ENCODE data around the genes RNF166 and TRAPPC2L.

GRCh38 chr16:88693194-88693508 lies 6.8 kb upstream of the SNAI3 start:
- RRBS: no CpG with 5 or more reads among the region's 4 CpGs

DNA sequence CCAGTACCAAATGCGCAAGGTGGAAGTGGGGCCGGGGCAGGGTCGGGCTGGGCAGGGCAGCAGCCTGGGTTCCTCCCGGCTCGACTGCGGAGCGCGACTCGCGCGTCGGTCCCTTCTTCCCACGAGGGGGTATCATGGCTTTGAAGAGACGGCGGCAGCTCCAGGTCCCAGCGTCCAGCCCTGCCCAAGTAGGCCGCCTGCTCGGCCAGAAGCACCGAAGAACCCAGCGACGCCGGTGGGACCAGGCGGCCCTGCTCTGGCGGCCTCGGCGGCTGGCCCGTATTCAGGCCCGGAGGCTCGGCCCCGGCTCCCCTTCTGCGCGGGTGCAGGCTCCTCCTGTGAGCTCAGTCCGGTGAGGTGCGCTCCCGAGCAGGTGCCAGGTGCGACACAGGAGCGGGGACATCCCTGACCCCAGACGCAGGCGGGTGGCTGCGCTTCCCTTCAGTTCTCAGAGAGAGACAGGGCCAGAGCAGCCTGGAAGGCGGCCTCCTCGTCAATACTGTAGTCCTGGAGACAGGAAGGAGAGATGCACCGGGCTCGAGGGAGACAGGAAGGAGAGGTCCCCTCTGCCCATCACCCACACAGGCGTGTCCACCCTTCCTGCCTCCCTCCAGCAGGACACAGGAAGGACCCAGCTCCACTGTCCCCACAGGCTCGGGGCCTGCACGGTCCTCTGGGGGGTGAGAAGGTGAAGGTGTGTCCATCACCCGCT lies 8.9 kb downstream of the RNF166 start:
- RRBS: 94% methylated on average over 14 of the region's 48 CpGs

DNA sequence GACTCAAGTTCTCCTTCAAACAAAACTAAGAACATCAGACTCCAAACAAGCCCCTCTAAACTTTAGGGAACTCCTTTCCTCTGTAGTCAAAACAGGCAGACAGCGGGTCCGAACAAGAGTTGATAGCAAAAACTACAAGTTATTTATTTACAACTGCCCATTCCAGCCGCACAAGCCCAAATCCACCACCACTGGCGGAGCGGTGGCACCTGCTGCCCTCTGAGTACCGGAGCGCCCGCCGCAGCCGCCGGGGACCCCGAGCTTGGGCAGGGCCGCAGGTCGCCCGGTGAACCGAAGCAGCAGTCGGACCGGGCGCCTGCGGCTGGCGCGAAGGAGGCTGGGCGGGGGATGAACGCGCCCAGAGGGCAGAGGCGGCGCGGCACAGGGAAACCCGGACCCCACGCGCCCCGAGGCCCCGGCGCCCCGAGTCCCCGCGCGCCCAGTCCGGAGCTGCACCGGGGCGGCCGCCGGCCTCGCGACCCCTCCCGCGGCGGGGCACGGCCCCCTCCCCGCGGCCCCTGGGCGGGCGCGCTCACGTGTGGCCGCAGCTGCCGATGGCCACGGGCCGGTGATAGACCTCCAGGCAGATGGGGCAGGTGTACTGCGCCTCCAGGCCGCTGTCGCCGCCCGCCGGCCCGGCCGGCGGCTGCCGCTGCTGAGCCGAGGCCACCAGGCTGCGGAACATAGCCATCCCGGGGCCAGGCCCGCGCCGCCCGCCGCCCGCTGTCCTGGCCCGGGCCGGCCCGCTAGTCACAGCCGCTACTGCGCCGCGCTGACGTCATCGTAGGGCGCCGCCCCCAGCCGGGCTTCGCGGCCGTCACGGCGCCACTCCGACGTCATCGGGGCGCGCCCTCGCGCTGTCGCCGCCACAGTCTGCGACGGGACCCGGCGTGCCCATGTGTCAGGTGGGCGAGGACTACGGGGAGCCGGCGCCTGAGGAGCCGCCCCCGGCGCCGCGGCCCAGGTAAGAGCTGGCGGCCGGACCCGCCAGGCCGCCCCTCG lies at the start of gene RNF166:
Gene RNF166, minus strand, starts transcription at position 774 of the 1,002 bp plus-strand sequence.
- RRBS: 1% methylated on average over 71 of the region's 122 CpGs

- RRBS: no CpG with 5 or more reads among the region's 49 CpGs
Observed at GRCh38 chr16:88716480-88717563, 10.5 kb downstream of the CTU2 start.

- RRBS: no CpG with 5 or more reads among the region's 7 CpGs
Observed at GRCh38 chr16:88720690-88721079, 14.4 kb downstream of the CTU2 start.

DNA sequence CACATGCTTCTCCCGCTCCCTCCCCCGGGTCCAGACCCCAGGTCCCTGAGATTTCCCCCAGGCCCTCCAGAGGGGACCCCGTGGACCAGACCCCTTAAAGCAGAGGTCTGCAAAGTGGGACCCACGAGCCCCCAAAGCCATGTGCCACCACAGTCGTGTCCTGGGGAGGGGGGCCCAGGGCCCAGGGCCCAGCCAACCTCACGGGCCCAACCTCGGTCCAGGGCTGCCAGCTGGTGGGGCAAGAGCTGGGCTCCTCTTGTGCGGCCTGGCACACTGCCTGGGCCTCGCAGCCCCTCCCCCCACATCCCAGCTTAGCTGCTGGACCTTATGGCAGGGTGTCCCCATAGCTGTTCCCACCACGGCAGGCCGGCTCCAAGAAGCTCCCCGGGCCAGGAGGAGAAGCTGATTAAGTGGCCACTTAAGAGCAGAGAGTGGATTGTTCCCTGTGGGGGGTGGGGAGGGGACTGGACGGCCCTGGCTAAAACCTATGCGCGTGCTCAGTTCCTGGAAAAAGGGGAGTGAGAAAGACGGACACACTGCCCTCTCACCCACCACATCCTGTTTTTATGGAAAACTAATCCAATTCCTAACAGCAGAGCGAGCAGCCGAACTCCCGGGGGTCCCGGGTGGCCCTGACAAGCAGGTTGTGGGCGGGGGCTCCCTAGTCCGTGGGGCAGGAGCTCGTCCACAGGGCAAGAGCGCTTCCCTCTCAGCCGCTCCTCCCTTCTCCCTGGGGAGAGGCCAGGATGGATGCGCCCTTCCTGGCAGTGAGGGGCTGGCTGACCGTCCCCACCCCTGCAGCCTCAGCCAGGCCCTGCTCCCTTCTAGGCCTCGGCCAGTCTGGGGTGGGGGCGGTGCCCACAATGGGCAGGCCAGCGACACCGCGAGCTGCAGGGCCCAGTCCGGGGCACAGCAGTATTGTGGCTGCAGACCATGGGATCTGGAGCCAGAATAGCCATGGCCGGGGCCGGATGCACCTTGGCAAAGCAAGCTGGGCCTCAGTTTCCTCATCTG lies 16.8 kb downstream of the PIEZO1 start:
- RRBS: 73% methylated on average over 4 of the region's 35 CpGs

- RRBS: 55% methylated on average over 2 of the region's 21 CpGs
Observed at GRCh38 chr16:88773805-88774528, 11.1 kb downstream of the PIEZO1 start.

DNA sequence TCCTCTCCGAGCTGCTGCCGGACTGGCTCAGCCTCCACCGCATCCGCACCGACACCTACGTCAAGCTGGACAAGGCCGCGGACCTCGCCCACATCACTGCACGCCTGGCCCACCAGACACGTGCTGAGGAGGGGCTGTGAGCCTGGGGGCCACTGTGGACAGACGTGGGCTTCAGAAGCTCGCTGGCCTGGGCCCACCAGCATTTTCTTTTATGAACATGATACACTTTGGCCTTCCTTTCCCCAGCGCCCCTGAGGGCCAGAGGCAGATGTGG lies 3.7 kb downstream of the APRT start:
- RRBS: no CpG with 5 or more reads among the region's 14 CpGs

GRCh38 chr16:88856659-88857637 lies at the start of gene TRAPPC2L:
TRAPPC2L (plus strand) TSS chr16:88857127.
- RRBS: 1% methylated on average over 10 of the region's 103 CpGs

- RRBS: 13% methylated on average over 12 of the region's 46 CpGs
Observed at GRCh38 chr16:88887018-88888223, 21.0 kb upstream of the PABPN1L start.

DNA sequence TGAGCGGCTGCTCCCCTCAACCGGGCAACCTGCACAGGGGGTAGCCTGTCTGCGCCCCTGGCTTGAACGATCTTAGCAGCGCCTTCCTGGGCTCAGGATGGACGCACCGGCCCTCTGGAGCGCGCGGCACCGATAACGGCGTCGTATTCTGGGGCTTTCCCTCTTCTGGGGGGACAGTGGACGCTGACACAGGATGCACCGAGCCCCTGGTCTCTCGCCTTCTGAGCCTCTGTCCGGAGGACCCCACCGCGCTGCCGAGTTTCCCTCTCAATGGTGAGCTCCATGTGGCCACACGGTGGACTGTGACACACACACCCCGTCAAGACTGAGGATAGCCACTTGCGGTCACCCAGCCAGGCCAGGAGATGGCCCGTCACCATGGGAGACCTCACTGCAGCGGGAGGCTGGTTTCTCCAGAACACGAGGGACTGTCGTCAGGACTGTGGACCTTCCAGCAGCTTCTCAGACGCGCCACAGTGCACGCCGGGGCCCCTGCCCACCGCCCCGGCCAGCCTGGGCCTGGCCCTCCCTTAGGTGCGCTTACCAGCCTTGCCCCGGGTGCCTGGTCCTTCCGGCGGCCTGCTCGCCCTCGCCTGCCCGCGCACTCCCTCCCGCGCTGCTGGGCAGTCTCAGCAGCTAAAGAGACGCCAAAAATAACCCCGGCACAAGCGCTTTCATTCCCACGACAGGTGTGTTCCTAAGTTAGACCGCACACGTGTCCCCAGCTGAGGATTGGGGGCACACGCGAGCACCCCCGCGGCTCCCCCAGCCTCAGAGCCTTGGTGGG lies 30.0 kb upstream of the PABPN1L start:
- RRBS: 72% methylated on average over 16 of the region's 54 CpGs

GRCh38 chr16:88971749-88972310 lies 5.2 kb downstream of the CBFA2T3 start:
- RRBS: 63% methylated on average over 6 of the region's 22 CpGs

DNA sequence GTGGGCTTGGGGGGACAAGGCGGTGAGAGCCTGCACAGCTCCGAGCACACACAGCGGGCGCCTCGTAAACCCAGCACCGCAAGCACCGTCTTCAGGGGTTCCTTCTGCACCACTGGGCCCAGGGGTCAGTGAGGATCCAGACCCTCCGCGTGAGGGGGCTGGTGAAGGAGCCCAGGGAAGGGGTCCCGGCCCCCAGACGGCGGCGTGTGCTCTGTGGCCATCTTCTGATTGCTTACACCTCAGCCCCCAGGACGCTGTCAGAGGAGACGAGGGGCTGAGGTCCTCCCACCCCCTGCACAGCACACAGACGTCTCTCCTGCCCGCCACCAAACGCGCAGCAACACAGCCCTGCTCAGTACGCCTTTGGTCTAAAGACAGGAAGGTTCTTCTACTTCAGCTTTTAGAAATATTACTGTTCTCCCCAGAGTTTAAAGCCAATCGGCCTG lies 2.8 kb downstream of the CBFA2T3 start:
- RRBS: no CpG with 5 or more reads among the region's 21 CpGs

GRCh38 chr16:88992512-88993723 lies 15.9 kb upstream of the CBFA2T3 start:
- RRBS: 15% methylated on average over 11 of the region's 32 CpGs

DNA sequence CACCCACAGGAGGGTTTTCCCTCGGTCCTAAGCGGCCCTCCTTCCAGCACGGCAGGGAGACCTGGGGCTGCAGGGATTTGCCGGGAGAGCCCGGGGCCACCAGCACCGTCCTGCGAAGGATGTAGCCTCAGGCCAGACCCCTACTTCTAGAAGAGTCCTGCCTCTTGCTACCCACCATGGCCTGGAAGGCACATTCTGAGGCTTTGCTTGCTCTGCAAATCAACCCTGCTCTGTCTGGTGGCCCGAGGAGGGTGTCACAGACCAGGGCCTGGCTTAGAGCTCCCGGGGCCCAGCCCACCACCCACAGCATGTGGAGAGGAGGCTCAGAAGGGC lies 28.9 kb upstream of the ACSF3 start:
- RRBS: 60% methylated on average over 3 of the region's 9 CpGs

- RRBS: no CpG with 5 or more reads among the region's 18 CpGs
Observed at GRCh38 chr16:89097093-89097522, 3.5 kb downstream of the ACSF3 start.

DNA sequence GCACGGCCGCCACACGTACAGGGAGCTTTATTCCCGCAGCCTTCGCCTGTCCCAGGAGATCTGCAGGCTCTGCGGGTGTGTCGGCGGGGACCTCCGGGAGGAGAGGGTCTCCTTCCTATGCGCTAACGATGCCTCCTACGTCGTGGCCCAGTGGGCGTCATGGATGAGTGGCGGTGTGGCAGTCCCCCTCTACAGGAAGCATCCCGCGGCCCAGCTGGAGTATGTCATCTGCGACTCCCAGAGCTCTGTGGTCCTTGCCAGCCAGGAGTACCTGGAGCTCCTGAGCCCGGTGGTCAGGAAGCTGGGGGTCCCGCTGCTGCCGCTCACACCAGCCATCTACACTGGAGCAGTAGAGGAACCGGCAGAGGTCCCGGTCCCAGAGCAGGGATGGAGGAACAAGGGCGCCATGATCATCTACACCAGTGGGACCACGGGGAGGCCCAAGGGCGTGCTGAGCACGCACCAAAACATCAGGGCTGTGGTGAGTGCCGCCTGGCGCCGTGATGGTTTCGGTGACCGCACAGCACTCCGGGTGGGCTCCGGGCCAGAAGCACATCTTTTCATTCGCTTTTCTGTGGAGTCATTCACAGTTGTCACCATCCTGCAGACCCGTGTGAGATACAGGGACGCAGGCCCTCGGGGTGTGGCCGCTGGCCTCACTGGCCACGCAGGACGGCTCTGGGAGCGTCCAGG lies 7.4 kb downstream of the ACSF3 start:
- RRBS: 98% methylated on average over 4 of the region's 42 CpGs

- RRBS: 33% methylated on average over 8 of the region's 29 CpGs
Observed at GRCh38 chr16:89154741-89155619, 16.6 kb upstream of the CDH15 start.

GRCh38 chr16:89270071-89271175 lies 52.9 kb downstream of the ZNF778 start:
- RRBS: 80% methylated on average over 1 of the region's 49 CpGs

DNA sequence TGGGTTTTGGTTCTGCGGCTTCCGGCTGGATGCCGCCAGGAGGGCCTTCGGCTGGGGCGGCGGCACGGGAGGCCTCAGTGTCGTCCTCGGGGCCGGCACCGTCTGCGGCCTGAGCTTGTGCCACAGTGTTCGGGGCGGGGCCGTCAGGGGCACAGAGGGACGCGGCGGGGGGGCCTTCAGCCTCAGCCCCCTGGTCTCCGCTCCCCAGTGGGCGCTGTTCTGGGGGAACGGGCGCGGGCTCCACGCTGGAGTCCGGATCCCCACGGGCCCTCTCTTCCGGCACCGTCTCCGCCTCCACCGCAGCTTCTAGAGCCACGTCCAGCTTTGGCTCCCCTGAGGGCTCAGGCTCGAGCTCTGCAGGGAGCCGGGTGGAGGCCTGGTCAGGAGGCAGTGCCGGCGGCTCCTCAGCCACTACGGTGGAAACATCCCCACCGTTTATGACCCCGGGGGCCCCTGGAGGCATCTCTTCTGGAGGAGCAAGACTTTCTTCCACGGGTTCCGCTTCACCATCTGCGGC lies 62.1 kb downstream of the ZNF778 start:
- RRBS: 97% methylated on average over 10 of the region's 41 CpGs

All from AG10803 (cell line).